Colic lymph node (tissue), 1 donor: ENCODE results near the genes OSTM1 and ARMC2.

GRCh38 chr6:107867379-107867684 is 43.2 kb upstream of the SCML4 start:
- PRO-cap = no peak

DNA sequence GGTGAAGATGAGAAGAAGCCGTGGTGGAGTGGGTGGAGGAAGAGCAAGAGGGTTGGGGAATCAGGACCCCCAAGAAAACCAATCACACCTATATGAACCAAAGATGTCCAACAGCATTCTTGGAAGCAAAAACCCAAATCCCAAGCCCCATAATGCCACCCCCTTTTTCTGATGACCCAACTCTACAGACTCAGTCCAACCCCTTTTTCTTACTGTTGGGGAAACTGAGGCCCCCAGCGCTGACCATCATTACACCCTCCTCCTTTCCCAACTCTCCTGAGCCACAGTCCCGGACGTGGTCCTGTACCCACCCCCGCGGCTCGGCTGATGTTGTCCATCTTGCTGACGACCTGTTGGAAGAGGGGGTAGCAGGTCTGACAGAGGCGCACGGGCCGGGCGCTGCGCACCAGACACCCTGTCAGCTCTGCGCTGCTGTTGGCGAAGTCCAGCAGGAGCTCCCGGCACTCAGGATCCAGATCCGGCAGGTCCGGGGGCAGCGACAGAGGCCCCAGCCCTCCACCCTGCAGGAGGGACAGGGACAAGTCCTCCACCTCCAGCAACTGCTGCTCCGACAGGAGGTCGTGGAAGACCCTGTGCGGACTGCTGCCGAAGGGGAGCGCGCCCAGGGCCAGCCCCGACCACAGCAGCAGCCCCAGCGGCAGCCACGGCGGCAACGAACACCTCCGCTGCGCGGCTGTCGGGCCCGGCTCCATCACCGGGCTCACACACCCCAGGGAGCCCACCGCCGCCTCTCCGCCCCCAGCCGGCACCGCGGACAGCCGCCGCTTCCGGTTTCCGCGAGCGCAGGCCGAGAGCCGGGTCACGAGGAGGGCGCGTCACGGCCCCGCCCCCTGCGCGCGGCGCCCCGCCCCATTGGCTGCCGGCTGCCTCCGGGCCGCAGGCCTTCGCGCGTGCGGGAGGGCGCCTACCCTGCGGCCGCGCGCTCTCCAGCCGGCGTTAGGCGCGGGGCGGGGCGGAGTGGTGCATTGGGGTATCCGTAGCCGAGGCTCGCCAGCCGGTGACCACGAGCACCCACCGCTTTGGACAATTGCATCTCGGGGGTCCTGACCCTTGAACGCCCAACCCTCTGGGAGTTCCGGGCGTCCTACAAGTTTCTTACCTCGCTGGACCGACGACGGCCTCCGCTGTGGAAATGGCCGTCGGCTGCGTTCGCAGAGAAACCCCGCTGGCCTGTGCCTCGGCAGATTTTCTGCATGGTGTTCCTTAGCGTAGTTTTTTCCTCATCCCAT is at the start of gene OSTM1:
OSTM1 (minus strand) TSS at position 803 of the 1,250 bp plus-strand sequence.
- PRO-cap = bidirectional peak, plus-strand start at position 954 of the sequence, minus-strand start at position 788 of the sequence; unidirectional peak, plus-strand start at position 1,148 of the sequence

DNA sequence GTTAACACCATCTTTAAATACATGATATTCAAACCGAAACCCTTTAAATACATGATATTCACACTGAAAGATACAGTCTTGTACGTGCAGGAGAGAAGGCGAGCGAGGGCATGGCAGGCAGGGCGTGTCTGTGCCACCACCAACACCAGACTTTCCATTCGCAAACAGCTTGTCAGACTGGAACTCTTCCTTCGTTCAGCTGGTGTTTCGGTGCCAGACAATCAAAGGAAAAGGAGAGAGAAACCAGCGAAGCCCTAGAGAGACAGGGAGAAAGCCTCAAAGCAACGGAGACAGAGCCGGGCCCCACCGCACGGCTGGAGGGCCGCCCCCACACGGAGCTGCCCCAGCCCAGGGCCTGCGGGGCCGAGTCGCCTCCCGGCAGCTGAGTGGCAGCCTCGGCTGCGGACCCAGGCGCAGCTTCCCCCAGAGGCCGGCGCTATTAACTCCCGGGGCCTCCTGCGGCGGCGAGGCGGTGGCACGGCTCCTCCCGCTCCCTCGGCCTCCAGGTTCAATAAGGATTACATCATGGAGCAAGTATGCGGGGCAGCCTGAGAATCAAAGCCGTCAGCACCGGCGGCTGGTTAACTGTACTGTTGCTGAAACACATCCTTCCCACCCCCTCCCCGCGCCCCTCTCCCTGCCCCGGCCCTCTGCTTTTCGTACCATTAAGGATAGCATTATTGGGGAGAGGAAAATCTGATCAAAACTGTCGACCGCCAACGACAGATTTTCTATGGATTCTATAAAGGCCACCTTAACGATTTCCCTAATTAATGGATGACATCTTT is 32.1 kb upstream of the NR2E1 start:
- PRO-cap = no peak

DNA sequence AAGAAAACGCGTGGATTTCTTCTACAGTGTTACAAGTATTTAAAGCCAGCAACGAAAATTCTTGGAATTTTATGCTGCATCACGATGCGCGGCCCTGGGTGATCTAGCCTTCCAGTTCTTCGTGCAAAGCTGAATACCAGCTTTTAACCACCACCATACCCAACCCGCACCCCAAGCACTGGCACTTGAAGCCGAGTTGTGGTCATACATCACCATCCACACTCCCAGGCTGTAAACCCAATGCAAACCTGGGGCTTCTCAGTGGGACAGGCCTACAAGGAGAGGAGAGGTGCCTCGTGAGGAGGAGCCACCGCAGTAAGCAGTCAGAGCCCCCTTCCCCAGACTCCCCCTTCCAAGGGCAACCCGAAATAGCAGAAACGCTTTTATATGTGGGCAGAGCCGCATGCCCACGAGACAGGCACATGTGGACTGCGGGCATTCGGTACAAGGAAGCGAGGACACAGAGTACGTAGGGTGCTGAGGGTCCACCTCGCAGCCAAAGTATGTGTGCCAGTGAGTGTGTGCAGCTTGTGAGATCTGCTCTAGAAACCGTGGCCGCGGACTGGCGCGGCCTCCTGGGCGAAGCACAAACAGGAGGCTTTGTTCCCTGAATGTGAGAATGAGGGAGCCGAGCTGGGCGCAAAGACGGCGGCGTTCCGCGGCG is 3.5 kb upstream of the FOXO3 start:
- PRO-cap = no peak

- PRO-cap = bidirectional peak, plus-strand start at chr6:108558170, minus-strand start at chr6:108557966
Measured at GRCh38 chr6:108557742-108558438, 2.8 kb upstream of the FOXO3 start.

DNA sequence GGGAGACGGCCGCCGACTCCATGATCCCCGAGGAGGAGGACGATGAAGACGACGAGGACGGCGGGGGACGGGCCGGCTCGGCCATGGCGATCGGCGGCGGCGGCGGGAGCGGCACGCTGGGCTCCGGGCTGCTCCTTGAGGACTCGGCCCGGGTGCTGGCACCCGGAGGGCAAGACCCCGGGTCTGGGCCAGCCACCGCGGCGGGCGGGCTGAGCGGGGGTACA is 549 bp downstream of the FOXO3 start:
- PRO-cap = no peak

DNA sequence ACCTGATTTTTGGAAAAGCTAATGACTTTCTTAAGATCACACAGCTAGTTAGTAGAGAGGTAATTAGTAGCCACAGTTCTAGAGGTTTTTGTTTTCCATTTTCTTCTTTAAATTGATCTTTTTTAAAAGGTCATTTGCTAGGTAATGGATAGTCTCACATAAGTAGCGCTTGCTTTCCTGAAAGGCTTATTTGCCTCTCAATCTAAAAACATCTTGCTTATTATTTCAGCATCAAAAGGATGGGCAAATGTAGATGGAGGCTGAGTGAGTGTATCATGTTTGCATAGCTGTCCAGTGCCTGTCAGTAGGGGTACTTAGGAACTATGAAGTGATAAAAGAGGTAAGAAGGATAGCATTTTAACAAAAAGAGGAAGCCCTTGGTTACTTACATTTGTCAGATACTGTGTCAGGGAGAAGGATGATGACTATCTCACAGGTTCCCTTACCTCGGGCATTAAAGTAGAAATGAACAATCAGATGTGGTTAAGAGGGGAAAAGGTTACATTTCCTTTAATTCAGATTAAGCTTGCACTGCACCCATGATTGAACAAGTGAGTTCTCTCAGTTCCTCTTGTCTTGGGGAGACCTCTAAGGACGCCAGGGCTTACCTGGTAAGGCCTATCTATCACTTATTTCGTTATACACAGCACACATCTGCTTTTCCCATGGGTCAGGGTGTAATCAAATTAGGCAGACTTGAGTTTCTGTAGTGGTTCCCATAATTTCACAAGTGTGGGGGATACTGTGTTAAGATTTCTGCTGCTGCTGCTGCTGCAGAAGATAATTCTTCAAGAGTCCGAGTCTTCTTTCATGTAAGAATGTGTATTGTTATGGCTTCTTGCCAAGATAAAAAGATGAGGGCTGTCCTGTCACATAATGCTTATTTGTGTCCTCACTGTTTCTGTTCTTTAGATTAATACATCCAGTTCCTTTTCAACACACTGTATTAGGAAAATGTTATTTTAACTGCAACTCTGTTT is 4.5 kb downstream of the FOXO3 start:
- PRO-cap = bidirectional peak, plus-strand start at position 540 of the sequence, minus-strand start at position 427 of the sequence; bidirectional peak, plus-strand start outside the sequence, minus-strand start at position 908 of the sequence

- PRO-cap = no peak
Measured at GRCh38 chr6:108576234-108577216, 15.8 kb downstream of the FOXO3 start.

DNA sequence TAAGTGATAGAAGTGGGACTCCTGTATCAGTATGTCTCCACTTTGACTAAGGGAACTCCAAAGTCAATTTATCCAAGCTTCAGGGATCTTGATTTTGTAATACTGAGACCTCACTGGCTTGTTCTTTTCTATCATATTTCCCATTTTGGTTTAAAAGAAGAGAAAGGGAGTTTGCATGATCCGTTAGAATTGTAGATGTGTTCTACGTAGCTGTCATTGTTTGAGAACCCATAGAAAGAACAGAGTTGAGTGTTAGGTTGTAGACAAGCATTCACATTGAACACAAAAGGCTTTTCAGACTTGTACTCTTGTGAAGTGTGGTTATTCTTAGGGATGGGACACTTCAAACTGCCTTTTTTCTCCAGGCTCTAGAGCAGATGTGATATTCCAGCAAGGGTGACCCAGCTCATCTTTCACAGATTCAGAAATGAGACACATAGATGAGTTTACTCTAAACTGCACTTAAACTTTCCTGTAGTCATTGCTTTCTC is 19.9 kb downstream of the FOXO3 start:
- PRO-cap = no peak

DNA sequence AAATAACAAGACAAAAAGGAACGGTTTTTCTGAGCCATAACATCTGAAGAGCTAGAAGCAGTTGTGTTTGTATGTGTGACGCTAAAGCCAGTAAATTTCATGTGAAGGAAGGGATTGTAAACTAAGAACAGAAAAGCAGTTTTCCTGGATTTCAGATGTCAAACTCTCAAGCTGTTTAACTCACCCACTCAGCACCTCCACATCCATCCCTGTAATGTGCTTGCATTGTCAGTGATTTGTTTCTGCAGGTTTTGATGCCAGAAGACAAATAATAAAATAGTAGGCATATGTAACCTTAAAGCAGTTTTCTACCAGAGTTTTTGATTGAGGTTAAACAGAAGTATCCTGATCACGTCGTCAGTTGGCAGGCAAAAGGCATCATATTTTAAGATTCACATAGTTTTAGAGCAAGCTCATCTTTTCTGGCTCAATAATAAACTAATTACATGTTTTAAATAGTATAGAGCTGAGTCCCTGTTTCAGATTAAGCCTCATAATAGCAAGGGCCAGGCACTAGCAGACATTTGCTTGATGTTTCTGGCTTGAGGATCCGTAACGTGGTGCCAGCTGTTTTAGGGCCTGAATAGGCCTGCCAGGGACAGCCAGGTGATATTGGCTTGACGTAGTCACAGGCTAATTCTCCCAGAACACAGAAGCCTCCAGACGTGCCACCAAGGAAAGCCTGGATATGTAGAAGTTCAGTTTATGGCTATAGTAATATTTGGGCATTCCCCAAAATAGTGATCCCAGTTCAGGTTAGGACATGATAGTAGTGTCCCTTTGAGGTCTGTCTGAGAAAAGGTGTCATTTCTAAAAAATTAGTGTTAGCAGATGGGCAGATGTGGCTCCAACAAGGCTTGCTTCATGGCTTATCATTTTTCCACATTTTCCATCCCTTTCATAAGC is 91.0 kb downstream of the FOXO3 start:
- PRO-cap = unidirectional peak, plus-strand start at position 494 of the sequence

DNA sequence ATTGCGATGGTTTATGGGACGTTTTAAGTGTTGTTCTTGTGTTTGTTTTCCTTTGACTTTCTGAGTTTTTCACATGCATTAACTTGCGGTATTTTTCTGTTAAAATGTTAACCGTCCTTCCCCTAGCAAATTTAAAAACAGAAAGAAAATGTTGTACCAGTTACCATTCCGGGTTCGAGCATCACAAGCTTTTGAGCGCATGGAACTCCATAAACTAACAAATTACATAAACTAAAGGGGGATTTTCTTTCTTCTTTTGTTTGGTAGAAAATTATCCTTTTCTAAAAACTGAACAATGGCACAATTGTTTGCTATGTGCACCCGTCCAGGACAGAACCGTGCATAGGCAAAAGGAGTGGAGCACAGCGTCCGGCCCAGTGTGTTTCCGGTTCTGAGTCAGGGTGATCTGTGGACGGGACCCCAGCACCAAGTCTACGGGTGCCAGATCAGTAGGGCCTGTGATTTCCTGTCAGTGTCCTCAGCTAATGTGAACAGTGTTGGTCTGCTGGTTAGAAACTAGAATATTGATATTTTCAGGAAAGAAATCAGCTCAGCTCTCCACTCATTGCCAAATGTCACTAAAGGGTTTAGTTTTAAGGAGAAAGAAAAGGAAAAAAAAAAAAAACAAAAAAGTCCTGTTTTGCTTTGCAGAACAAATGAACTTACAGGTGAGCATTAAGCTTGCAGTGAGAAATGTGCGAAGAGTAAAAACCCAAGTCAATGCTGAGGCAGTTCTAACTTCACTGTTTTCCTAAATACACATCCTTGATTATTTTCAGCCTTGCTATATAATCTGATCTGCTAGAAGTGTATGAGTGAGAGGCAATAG is 119.6 kb downstream of the FOXO3 start:
- PRO-cap = no peak

GRCh38 chr6:108684914-108685956 is 124.5 kb downstream of the FOXO3 start:
- PRO-cap = no peak

GRCh38 chr6:108732620-108732911 is 115.7 kb upstream of the ARMC2 start:
- PRO-cap = no peak

DNA sequence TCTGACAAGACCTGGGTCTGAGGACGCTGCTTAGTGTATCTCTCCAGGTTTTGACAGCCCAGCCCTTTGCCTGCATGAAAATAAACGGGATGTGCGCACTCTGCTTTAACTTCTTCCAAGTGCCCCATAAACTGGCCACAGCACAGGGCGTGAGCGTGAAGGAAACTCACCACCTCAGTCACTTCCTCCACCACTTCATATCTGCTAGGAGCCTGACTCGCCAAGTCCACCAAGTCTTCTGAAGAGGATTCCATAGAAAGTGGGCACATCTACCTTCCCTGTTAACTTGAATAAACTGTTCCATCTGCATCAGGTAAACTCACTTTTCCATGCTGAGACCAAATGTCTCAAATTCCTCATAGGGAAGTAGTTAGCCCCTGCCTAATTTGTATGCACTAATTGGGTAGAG is 109.1 kb upstream of the ARMC2 start:
- PRO-cap = no peak

DNA sequence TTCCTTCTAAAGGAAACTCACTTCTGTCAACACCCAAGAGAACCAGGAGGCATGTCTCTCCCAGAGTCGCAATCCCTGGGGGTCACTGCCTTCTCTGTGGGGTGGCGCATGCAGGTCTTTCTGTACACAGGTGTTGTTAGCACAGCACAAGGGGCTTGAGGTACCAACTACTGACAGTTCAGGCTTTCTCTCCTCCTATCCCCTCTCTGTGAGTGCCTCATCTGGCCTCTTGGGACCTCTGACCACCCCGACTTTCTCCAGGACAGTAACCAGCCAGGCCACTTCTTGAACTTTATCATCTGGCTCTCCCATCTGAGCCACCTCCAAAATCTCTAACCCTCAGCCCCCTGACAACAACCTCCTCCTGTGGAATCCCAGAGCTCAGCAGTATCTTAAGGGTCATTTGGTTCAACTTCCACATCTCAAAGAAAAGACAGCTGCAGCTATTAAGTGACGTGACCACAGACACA is 7.1 kb upstream of the ARMC2 start:
- PRO-cap = no peak

GRCh38 chr6:108847897-108849106 is at the start of gene ARMC2:
ARMC2 (plus strand) TSS chr6:108848422.
- PRO-cap = bidirectional peak, plus-strand start at chr6:108848422, minus-strand start at chr6:108848352; bidirectional peak, plus-strand start at chr6:108848785, minus-strand start at chr6:108848622

DNA sequence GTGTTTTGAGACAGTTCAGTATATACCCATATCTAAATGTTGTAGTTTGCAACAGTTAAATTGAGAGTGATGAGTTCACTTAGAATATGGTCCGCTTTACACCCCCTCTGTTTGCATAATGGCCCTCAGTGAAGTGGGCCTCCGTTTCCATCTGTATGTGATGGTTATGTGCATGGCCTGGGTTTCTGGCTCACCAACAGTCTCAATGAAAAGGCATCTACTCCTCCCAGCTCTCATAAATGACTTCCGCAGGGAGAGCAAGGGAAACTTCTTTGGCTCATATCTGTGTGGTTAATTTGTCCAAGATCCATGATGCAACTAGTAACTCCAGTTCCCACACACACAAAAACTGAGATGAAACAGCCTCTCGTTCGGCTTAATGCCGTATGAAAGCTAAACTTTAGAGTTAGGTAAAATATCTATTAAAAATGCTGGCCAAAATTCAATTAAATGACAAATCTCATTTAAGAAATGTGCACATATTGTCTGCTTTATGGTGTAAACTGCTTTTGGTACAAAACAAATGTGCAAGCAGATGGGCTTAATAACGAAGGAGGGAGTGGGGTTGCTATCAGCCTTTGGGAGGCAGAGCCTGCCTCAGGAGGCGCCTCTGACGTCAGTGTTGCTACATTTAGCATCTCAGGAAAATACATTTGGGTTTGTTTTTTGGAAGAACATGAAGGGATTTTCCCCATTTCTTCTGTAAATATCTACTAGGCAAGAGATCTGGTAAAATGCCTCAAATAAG is 96.6 kb downstream of the ARMC2 start:
- PRO-cap = no peak

GRCh38 chr6:109023034-109023954 is 71.4 kb downstream of the SESN1 start:
- PRO-cap = unidirectional peak, minus-strand start at chr6:109023442; bidirectional peak, plus-strand start at chr6:109023681, minus-strand start at chr6:109023442

DNA sequence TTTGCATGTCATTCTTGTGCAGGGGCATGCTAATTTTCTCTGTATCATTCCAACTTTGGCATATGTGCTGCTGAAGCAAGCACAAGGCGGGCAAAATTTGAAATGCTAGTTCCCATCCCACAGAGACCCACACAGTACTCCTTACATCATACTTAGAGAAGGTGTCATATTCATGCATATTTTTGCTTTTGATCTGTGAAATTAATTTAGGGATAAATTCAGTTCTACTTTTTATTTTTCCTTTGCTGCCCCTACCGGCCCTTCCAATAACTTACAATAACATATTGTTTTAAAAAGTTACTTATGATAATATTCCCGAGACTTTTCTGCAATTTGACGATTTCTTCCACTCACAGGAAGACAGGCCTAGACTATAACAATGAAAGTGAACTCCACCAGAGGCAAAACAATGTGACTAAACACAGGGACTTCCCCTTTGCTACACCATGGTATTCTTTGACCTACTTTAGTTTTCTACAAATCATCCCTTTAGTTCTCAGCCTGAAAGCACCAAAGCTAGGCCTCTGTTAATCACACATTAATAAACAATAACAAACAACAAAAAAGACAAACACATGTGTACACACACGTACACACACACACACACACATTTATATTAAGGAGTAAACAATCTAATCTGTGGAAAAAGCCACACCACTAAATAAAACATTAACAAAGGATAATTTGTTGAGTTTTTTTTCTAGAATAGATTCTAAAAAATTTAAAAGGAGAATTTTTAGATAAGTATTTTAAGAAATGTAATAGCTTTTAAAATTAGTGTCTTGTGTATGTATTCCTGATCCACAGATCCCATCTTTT is 34.9 kb downstream of the SESN1 start:
- PRO-cap = bidirectional peak, plus-strand start at position 492 of the sequence, minus-strand start at position 408 of the sequence

DNA sequence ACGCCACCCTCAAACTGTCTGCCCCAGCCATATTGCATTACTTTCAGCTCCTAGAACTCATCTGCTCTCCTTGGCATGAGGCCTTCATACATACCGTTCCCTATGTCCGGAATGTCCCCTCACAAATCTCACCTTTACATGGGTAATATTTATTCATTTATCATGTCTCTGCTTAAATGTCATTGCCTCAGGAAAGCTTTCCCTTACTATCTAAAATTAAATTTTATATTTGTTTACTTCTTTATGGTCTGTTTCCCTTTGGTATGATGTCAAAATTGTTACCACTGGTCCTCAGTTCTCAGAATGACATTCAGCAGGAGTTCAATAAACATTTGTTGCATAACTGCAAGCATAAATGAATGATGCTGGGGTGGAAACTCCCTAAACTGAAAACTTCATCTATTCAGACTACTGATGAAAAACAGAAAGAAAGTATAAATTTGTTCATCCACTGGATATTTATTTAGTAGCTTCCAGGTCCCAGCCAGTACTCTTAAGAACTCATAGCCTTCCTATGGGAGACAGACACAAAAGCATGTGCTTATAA is 3.1 kb downstream of the SESN1 start:
- PRO-cap = unidirectional peak, plus-strand start at position 466 of the sequence